Brain (tissue), 1 donor: ENCODE data around the genes GAGE10, GAGE12H, XAGE5 and TSR2.

GRCh38 chrX:49064389-49064902 lies 5.6 kb downstream of the CCDC120 start:
- RRBS = 92% methylated on average over 6 of the region's 24 CpGs

GRCh38 chrX:49163551-49164522 lies 1.3 kb downstream of the MAGIX start:
- RRBS = no CpG with 5 or more reads among the region's 70 CpGs

DNA sequence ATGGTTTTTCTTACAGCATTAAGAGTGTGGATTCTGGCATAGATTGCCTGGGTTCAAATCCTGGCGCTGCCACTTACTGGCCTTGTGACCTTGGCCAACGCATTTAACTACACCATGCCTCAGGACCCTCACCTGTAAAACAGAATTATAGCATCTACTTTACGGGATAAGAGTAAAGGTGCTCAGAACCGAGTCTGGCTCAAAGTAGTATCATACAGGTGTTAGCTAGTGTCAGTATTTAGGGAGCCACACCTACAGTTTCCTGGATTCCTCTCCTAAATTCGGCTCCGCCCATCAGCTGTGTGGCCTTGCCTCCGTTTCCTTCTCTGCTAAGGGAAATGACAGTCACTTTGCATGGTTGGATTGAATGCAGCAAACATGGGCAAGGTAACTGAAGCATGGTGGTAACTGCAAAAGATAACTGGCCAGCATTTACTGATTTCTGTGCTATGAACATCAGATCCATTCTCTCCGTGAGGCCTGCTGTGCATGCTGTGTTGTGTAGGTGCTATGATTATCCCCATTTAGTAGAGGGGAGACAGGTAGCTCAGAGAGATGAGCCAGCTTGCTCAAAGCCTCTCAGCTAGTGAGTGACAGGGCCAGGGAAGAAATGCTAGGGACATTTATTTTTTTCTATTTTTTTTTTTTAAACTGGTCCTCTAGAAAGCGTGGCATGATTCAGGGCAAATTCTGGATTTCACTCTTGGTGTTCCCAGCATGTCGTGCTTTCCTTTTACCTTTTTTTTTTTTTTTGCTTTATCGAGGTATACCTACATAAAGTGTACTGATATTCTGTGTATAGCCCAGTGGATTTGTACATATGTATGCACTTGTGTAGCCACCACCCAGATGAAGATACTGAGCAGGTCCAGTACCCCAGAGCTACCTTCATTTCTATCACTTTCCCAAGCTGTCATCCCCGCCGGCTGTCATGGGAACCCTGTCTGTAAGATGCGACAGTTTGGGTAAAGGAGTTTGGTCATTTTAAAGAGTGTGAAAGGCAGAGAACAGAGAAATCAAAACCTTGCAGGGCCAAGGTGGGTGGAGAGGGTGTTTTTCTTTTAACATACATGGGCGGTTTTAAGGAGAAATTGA lies 3.0 kb downstream of the PPP1R3F start:
- RRBS = no CpG with 5 or more reads among the region's 15 CpGs

DNA sequence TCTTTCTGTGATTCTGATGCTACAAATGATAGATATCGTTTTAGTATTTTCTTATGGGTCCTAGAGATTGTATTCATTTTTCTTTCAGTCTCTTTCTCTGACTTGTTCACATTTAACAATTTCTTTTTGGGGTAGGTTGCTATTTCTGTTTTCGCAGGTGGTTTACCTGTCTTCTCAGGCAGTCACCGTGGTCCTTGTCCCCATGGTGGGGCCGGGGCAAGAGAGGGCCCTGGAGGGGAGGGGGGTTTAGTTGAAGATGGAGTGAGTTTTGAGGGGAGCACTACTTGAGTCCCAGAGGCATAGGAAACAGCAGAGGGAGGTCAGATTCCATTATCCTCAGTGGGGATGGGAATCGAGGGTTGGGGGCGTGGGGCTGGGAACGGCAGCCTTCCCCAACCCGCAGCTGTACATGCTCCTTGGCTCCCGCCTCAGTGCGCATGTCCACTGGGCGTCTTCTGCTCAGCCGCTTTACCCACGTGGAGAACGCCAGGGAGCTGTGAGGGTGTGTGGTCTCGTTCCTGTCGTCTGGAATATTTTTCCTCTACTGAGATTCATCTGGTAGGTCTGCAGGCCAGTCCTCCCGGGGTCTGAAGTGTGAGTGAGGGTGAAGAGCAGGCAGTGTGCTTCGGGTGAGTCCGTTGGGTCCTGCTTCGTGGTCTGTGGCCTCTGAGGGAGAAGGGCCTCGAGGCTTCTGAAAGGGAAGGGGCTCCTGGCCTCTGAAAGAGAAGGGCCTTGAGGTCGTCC lies at the start of gene GAGE10:
Gene GAGE10, plus strand, starts transcription at position 451 of the 744 bp plus-strand sequence.
- RRBS = no CpG with 5 or more reads among the region's 22 CpGs

GRCh38 chrX:49579639-49580006 lies at the start of gene GAGE12H:
Gene GAGE12H (plus strand): TSS chrX:49579949.
- RRBS = no CpG with 5 or more reads among the region's 14 CpGs

DNA sequence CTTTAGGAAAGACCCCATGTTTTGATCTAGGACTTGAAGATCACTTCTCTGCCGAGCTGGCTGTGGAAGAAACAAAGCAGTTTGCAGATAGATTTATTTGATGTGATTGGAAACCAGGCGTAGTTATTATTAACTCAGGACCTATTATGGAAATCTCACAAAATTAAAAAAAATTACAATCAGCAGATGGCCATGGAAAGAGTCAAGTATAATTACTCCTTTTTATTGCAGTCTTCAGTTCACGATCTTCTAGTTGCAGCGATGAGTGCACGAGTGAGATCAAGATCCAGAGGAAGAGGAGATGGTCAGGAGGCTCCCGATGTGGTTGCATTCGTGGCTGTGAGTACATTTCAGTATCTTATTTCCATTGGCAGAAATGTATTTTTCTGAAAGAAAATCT lies 1.1 kb downstream of the PAGE4 start:
- RRBS = no CpG with 5 or more reads among the region's 7 CpGs

DNA sequence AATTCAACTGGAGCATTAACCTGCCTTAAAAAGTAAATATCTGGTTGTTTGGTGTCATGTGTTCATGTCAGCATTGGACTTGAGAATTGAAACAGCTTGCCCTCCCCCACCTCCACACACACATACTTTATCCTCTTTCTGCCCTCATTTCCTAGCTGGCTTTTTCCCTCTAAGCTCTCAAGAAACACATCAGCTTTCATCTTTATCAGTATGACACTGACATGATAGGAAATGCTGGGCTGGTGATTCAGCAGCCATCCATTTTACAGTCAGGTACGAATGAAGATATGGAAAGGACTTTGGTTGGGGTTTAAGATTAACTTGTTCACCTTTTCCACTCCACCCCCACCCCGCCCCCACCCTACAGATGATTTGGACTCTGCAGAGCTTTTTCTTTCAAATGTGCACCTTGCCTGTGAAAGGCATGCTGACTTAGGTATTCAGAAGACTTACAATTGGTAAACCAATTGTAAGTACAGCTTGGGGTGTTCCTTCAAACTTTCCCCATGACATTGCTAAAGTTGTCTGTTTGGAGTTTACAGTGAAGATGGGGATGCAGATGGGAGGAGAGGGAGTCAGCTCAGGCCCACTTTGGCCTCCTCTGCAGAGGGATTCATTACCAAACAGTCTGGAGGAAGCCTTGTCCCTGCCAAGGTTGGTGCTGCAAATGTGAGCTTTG lies 132.5 kb downstream of the AKAP4 start:
- RRBS = no CpG with 5 or more reads among the region's 2 CpGs

DNA sequence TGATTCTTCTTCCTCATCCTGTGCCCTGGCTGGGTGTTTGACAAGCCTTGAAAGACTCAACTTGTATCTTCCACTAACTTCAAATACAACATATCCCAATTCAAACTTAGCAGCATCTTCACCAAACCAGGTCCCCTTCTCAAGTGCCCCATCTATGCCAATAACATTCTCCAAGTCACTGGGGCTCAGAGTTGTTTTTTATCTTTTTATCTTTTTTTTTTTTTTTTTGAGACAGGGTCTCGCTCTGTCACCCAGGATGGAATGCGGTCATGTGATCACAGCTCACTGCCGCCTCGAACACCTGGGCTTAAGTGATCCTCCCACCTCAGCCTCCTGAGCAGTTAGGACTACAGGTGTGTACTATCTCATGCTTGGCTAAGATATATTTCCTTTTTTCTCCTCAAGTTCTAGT lies 153.8 kb upstream of the DGKK start:
- RRBS = no CpG with 5 or more reads among the region's 4 CpGs

GRCh38 chrX:51893819-51894246 lies 410 bp downstream of the MAGED1 start:
- RRBS = no CpG with 5 or more reads among the region's 20 CpGs

- RRBS = no CpG with 5 or more reads among the region's 8 CpGs
Measured at GRCh38 chrX:52811226-52811422, at the start of gene XAGE5. Gene XAGE5 (plus strand): TSS chrX:52811287.

- RRBS = 3% methylated on average over 8 of the region's 17 CpGs
Measured at GRCh38 chrX:53093072-53093529, 841 bp upstream of the KANTR start.

DNA sequence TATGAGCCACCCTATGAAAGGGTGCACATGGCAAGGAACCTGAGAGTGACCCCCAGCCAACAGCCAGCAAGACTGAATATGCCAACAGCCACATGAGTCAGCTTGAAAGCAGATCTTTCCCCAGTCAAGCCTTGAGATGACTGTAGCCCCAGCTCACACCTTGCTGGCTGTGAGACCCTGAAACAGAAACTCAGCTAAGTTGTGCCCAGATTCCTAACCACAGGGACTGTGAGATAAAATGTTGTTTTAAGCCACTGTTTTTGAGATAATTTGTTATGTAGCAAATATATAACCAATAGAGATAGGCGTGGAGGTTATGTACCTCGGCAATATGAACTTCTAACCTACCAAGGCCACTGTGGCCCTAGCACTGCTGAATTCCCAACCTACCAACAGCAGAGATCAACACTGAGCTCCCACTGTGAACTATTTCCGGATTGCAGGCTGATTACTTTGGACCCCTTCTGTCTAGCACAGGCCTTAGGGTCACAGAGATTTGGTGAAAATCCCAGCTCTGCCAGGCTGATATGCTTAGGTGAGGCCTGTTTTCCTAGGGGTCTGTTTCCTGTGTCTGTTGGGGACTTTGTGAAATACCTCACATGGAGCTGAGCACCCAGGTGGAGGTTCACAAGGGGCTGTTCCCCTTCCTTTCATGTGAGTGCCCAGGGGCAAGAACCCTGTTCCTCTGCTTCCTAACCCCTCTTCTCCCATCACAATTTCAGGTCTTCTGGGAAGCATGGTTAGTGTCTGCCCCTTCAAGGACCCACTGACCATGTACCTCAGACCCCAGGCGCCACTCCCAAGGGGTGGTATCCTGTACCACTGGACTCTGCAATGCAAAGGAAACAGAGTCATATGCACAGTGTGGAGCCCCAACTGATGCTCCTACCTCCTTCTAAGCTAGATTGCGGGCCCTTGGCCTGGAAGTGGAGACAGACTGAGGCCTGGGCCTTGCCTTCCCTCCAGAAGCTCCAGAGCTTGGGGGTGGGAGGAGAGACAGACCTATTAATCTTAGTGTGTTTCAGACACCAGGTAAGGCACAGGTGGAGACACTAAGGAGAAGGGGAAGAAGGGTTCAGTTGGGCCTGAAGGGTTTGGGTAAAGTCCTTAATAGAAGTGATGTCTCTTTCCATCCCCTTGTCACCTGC lies 35.8 kb downstream of the KDM5C start:
- RRBS = no CpG with 5 or more reads among the region's 5 CpGs

DNA sequence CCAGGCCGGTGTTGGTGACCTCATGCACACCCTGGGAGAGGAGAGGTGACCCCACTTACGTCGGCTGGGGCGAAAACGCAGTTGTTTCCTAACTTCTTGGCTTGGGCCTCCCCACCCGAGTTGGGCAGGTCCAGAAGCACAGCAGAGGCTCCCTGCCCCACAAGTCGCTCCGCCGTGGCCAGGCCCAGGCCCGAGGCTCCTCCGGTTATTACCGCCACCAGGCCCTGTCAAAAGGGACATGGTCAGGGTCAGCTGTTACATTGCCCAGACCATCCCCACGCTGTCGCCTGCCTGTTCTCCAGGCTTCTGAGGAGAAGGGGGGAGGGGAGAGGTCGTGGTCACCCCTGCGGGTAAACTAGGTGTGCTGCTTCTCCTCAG lies 518 bp downstream of the HSD17B10 start:
- RRBS = no CpG with 5 or more reads among the region's 16 CpGs

DNA sequence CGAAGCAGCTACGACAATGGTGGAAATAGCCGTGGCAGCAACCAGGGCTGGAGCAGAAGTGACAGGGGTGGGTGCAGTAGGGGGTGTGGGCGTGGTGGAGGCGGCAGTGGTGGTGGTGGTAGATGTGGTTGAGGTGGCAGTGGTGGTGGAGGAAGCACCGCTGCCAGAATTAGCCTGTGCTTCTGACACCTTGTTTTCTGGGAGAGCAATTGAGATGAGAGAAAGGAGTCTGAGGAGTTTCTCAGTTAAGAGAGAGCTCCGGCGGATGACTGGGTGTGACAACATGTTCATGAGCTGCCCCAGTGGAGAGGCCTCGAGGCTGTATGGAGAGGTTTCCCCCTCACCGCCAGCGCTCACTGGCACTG lies 113.5 kb upstream of the HSD17B10 start:
- RRBS = no CpG with 5 or more reads among the region's 11 CpGs

GRCh38 chrX:54043274-54043744 lies 964 bp downstream of the PHF8 start:
- RRBS = no CpG with 5 or more reads among the region's 11 CpGs

GRCh38 chrX:54180942-54181839 lies 1.9 kb downstream of the FAM120C start:
- RRBS = no CpG with 5 or more reads among the region's 6 CpGs

GRCh38 chrX:54439857-54440551 lies at the start of gene TSR2:
Gene TSR2 (plus strand): TSS chrX:54440404.
- RRBS = 2% methylated on average over 7 of the region's 27 CpGs

DNA sequence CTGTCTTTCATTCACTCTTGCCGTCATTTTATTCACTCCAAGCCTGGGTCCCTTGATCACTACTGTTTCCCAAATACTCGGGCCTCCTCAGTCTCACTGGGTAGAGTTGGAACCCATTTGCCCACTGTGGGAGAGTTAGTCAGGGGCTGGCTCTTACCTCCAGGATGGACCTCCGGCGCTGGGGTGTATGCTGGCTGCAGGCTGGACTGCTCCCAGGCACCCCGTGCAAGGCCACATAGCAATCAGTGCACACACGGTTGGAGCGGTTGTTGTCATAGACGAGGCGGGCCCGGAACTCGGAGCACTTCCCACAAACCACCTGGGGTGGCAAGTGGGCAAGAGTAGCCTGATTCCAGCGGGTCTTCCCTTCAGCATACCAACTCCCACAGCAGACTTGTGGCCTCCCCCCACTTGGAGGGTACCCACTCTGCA lies 8.5 kb downstream of the TSR2 start:
- RRBS = no CpG with 5 or more reads among the region's 12 CpGs

GRCh38 chrX:54496421-54496788 lies 371 bp upstream of the FGD1 start:
- RRBS = no CpG with 5 or more reads among the region's 6 CpGs